Mesangial cell (primary cell): ENCODE results near the gene TCP11L2.

GRCh38 chr12:104896648-104897008, 61.5 kb downstream of the SLC41A2 start:
- RAMPAGE, long total RNA = no peak

- RAMPAGE, long total RNA = no peak
These were observed 38.9 kb downstream of the NOPCHAP1 start for GRCh38 chr12:105025023-105025369.

DNA sequence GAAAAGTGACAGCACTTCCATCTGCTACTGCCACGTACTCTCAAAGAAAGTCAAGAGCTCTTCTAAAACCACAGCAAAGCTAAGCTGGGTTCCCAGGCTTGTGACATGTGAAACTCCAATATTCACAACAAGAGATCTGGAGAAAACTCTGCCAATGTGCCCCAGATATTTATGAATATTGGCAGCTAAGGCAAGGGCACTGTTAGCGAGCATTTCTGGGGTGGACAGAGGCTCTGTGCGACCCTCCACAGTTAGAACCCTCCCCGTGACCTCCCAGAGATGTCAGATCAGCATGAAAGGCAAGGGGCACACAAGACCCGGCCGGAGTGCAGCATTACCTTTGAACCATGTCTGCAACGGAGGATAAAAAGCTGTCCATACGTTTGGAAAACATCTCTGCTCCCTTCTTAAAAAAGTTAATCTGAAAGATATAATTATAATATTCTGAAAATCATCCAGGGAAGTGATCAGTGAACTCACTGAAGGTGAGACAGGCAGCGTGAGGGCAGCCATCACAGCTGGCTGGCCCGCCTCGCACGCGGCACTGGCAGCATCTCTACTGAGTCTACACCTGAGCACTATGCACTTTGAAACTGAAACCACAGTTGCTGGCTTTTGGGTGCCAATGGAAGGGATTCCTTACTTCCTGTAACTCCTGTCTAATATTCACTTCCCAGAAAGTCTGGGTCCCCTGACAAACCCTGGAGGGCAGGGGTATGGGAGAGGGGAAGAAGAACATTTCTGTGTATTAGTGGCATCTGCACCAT, 32.4 kb downstream of the APPL2 start:
- RAMPAGE, long total RNA = no peak

DNA sequence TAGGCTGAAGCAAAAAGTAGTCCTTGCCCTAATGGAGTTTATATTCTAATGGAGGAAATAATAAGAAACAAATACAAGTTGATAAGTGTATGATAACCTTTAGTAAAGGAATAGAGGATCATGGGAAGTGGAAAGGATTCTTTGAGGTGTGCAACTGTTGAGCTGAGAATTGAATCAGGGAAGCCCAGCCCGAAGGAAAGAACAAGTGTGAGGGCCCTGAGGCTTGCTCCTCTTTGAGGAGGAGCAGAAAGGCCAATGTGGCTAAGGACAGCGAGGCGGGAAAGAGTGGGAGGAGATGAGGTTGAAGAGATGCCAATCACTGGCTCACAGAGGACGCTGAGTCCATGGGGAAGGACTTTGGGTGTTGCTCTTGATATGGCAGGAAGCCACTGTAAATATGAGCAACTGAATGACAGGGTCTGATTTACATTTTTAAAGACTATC, 3.2 kb upstream of the APPL2 start:
- RAMPAGE, long total RNA = no peak

GRCh38 chr12:105353224-105353758, 22.8 kb downstream of the C12orf75 start:
- RAMPAGE, long total RNA = no peak

DNA sequence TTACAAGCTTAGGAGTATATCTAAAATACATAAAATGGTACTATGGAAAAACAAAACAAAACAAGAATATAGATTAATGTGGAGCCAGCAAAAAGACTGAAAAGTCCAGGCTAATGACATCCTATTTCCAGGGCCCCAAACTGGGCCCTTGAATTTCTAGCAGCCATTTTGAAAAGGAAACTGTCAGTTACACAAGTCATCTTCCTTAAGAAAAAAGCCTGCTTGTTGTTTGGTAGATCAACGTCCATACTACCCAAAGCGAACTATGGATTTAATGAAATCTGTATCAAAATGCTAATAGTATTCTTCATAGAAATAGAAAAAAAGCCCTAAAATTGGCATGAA, 167.3 kb downstream of the C12orf75 start:
- RAMPAGE, long total RNA = no peak

- RAMPAGE, long total RNA = no peak
These were observed 73.2 kb downstream of the NUAK1 start for GRCh38 chr12:106065132-106066335.

DNA sequence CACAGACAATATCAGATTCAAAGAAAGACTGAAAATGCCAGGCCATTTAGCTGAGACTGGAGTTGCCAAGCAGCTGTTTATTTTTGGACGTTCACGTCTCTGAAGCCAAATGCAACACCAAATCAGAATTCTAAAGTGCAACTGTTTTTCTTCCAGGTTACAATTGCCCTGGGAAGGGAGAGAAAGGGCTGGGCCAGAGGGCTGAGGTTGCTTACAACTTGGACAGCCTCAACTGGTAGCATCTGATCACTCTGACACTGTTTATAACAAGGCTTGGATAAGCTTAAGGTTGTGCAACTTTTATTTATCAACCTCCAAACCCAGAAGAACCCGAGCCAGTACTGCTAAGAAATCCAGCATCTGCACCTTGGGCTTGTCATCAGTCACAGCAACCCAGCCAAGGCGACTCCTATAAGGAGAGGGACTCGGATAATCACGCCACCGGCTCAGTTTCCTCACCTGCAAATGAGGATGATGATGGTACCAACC, 24.8 kb downstream of the NUAK1 start:
- RAMPAGE, long total RNA = no peak

DNA sequence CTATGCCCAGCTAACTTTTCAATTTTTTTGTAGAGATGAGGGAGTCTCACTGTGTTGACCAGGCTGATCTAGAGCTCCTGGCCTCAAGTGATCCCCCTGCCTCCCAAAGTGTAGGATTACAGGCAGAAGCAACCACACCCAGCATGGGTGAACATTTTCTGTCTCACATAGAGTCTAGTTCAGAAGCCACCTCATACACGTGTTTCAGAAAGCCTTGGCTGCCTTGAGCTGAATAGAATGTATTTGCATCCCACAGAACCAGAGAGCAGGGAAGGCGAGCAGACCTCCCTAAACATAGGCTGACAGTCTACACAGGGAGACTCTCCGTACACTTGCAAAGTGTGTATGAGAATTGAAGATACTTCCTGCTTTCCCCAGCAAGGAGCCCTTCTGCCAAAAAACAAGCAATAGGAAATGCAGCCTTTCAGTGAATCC, 11.4 kb downstream of the NUAK1 start:
- RAMPAGE, long total RNA = no peak

DNA sequence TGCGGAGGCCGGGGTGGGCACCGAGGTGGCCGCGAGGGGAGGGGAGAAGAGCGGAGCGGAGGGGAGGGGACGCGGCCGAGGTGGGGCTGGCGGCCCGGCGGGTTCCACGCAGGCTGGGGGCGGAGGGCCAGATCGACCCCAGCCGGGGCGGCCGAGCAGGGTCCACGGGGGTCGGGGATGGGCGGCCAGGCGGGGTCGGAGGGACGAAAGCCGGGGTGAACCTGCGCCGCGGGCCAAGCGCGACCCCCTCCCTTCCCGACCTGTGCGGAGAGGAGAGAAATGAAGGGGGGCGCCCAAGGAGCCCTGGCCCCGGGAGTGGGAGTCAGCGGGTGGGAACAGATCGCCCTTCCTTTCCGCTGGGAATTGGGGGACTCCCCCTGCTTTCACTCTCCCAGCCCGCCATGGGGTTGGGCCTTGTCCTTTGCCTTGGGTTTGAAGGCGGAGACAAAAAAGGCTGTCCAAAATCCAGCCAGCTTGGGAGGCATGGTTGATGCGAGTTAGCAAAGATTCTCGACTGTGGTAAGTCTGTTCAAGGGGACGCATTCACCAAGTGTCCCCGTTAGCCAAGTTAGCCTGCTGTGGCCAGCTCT, 516 bp upstream of the CKAP4 start:
- RAMPAGE, long total RNA = no peak

- RAMPAGE, long total RNA = no peak
These were observed 969 bp upstream of the CKAP4 start for GRCh38 chr12:106248831-106249146.

- RAMPAGE, long total RNA = no peak
These were observed 3.8 kb upstream of the CKAP4 start for GRCh38 chr12:106251575-106252021.

- RAMPAGE, long total RNA = no peak
These were observed at the start of gene TCP11L2 for GRCh38 chr12:106302383-106303238. TSS of gene TCP11L2 (plus strand) at chr12:106302733.

GRCh38 chr12:106323725-106324628, 21.4 kb downstream of the TCP11L2 start:
- RAMPAGE, long total RNA = no peak

DNA sequence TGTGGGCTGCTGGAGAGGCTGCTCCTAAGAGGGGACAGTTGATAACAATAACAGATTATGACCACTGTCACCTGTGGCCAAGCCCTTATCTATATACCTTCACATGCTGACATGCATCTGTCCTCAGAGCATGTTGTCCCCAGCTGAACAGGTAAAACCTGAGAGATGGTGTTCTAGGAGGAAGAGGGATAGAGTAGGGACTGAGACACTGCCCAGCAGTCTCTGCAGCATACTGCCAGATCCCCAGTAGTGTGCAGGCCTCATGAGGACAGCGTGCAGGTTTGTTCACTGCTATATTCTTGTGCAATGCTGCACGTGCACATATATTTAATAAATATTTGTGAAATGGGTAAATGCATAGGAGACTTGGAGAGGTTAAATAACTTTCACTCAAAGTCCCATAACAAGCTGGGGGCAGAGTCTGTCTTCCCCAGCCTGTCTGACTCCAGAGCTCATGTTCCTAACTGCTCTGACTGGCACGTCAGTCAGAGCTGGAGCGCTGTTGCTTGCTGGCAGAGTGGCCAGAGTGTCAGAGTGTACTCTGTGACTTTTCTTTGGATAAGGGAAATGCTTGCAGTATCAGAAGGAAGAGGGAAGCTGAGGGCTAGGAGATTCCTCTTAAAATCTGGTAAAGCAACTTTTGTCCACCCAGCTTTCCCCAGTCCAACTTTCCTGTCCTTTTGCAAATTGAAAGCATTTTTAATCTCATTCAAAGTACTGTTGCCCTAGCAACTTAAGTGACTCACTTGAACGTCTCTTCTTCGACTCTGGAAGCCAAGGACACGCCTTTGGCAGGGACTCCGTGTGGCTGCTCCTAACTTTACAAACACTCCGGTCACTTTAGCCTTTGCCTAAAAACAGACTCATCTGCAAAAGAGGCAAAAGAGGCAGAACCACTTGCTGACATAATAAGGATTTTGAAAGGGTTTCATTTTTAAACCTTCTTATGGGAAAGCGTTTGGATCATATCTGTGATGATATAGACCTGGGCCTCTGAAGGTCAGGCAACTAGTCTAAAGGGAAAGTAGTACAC, 14.9 kb upstream of the POLR3B start:
- RAMPAGE, long total RNA = no peak

GRCh38 chr12:106585800-106586358, 3.1 kb downstream of the RFX4 start:
- RAMPAGE, long total RNA = no peak

DNA sequence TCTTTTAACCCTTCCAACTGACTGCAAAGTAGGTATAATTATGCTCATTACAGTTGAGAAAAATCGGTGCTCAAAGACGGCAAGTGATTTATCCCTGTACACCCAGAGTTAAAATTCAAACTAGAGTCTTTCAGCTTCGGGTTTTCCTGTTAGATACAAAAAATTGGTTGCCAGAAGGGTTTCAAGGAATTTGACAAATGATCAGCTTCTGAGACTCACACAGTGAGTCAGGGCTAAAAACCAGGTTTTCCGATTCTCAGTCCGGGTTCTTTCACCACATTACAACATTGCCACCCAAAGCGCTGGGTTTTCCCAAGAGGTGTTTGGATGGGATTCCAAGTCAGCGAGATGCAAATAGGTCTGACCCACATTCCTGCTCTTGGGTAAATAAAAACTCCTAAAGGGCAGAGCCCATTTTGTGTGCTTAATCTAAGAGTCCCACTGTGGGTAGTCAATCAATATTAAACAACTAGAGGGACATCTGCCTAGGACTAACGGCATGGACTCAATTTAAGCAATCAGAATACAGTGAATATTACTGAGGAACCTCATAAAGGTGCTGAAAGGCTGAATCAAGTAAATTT, 5.5 kb upstream of the RIC8B start:
- RAMPAGE, long total RNA = no peak

- RAMPAGE, long total RNA = no peak
These were observed 63.9 kb downstream of the RIC8B start for GRCh38 chr12:106838441-106838640.

DNA sequence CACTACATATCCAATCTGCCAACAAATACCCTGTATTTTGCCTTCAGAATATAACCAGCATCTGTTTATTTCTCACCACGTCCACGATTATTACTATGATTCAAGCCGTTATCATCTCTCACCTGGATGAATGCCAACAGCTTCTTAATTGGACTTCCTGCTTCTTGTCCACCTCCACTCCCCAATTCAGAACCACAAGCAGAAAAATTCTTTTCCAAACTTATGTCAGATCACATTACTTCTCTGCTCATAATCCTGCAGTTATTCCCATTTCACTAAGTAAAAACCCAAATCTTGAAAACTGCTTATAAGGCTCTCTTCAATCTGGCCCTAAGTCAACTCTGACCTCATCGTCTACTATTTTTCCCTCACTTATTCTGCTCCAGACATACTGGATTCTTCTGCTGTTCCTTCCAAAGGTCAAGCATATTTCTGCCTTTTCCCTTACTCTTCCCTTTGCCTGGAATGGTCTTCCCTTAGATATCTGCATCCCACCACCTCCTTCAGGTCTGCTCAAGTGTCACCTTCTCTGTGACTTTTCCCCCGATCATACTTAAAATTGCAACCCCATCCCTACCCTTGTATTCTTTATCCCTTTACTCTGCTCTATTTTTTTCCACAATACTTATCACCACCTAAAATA, 1.9 kb downstream of the CRY1 start:
- RAMPAGE, long total RNA = no peak

- RAMPAGE, long total RNA = no peak
These were observed 8.3 kb upstream of the CRY1 start for GRCh38 chr12:107101701-107102079.